NB4 (cell line): ENCODE measurements around a stretch of chr13.

- RRBS: no CpG with 5 or more reads among the region's 16 CpGs
Observed at GRCh38 chr13:106570268-106570999, 2.5 kb upstream of the ARGLU1 start.

DNA sequence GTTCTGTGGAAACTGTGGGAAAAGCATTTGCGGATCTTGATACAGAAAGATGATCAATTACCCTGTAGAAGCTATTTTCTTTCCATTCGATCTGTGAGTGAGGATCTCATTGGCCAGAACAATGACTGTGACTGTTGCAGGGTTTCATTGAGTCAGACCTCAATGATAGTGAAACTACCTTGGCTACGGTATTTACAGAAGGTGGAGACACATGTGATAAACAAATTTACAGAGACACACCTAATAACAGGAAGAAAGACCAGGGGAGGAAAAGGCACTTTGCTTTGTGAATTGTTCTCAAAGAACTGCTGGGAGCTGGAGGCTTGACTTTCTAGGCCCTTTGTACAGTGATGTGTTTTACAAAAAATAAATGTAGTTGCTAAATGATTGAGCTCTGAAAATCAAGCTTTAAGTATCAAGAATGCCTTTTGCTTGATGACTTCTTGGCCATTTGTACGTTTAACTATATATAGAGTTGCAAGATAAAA, 19.9 kb upstream of the ARGLU1 start:
- RRBS: no CpG with 5 or more reads among the region's 4 CpGs

- RRBS: no CpG with 5 or more reads among the region's 3 CpGs
Observed at GRCh38 chr13:106709465-106709904, 141.5 kb upstream of the ARGLU1 start.

- RRBS: no CpG with 5 or more reads among the region's 21 CpGs
Observed at GRCh38 chr13:106917157-106917446, 349.2 kb upstream of the ARGLU1 start.

DNA sequence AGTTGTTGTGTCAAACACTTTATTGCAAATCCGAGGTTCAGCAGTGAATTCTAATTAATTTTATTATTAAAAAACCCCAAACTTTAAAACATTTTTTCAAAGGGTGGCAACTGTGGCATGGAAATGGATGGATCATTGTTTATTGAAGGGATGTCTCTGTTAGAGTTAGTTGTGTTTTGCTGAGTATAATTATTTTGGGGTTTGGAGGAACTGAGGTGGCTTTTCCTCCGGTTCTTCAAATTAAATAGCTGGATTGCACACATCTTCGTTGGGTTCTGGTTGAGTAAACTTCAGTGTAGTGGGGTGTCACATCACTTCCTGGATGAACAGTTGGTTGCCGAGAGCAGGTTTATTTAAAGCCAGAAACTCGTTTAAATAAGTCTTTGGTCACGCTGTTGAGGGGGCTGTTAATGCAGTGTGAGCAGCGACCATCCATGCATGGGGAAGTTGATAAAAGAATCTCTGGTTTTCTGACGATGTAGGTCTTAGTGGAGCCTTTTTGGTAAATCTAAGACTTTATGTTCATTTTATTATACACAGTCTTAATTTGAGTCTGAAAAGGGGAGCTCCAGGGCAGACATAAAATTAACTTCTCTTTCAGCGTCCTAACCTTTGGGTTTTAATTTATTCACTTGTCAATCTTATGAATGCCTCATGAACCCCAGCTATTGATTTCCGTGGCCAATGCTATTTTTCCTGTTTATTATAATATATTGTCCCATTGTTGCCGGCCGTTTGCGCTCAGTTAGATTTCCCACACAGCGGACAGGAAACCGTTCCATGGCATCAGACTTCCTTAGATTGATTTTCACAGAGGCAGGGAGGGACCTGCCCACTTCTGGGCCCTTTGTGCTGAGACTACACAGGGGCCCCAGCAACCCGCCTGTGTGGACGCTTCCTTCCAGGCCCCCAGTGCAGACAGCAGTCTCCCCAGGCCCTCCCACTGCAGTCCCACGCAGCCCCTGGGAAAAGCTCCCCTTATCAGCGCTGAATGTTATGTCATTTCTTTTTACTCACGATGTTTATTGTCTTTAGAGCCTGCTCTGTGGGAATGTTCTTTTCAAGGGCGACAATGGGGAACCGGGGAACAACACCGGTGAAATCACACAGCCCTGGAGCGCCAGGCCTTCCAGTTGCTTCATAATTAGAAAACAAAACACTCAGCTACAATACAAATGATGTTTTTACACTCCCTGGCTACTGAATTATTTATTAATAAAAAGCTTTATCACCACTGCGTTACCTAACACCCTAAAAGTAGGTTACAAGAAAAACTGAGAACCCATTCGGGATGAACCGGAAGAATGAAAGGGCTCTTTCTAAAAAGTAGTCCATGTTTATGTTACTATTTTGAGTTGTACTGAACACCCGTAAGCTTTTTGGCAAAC, 351.5 kb upstream of the ARGLU1 start:
- RRBS: no CpG with 5 or more reads among the region's 28 CpGs

- RRBS: no CpG with 5 or more reads among the region's 5 CpGs
Observed at GRCh38 chr13:107401721-107402304, 465.5 kb downstream of the NALF1 start.

DNA sequence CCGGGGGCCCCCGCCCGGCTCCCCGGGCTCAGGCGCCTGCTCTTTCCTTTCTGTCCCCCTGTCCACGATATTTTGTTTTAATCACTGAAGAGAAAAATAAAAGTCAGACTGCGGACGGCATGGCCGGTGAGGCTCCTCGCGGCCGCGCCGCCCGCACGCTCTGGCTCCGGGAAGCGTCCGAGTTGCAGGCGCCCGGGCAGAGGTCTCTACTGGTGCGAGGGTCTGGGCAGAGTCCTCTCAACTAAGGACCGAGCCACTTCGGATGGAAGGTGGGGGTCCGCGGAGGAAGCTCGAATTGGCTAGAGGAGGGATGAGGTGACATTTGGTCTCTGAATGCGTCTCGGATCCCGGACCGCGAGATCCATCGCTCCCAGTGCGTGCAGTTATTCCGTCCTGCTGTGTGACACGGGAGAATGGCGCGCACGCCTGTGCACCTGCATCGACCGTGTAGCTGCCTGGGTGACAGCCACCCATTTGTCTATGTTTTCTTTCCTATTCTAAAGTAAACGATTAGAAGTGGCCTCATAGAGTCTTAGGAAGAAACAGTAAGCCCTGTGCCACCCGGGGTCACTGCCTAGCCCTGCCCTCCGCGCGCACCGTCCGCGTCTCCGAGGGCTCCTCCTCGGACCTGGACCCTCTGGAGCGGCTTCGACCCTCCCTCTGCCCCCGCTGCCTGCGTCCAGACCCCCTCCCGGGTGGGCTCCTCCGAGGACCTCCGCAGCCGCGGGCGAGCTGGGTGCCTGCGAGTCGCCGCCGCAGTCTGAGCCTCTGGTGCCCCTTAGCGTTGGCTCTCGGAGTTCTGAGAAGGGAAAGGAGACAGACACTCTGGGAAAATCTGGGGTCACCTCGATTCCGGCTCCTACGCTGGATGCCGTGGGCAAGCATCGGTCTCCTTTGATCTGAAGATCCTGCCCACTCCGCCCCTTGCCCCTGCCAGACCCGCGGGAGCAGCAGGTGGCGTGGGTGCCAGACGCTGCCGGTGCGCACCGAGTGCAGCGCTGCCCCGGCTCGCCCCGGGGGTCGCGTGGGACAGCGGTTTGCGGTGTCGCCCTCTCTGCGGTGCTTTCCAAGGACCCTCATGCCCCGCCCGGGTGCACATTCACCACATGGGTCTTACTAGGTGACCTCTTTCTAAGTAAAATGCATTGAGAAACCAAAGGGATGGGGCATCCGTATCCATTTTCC, 722 bp upstream of the NALF1 start:
- RRBS: 88% methylated on average over 21 of the region's 93 CpGs

DNA sequence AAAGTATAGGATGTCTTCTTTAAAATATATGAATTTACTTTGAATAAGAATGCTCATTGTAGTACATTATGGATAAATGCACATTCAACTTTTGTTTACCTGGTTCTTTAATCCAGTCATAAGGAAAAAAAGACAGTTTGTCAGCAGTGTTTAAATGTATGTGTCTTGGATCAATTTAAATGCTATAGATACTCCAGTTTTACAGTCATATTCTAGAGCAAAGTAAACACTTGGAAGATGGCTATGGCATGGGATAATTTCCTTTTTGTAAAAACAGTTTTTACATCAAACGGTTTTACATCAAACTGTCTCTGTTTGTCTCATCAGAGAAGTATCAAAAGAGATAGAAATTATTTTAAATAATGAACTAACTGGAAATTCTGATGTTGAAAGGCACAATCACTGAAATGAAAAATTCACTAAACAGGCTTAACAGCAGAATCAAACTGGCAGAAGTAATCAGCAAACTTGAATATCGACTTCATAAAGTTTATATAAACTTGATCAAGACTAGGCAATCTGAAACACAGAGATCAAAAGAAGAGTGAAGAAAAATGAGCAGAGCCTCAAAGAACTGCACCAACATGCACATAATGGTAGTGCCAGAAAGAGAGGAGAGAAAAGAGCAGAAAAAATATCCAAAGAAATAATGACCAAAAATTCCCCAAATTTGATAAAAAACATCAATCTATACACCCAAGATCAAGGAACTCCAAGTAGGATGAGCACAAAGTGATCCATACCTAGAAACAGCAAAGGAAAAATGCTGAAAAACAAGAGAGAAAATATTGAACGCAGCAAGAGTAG, 25.1 kb downstream of the ABHD13 start:
- RRBS: no CpG with 5 or more reads among the region's 3 CpGs

- RRBS: 88% methylated on average over 20 of the region's 47 CpGs
Observed at GRCh38 chr13:109140828-109141278, 511.4 kb downstream of the MYO16 start.

GRCh38 chr13:109157018-109157619, 527.7 kb downstream of the MYO16 start:
- RRBS: no CpG with 5 or more reads among the region's 7 CpGs

GRCh38 chr13:109256991-109257588, 529.3 kb downstream of the IRS2 start:
- RRBS: no CpG with 5 or more reads among the region's 2 CpGs

DNA sequence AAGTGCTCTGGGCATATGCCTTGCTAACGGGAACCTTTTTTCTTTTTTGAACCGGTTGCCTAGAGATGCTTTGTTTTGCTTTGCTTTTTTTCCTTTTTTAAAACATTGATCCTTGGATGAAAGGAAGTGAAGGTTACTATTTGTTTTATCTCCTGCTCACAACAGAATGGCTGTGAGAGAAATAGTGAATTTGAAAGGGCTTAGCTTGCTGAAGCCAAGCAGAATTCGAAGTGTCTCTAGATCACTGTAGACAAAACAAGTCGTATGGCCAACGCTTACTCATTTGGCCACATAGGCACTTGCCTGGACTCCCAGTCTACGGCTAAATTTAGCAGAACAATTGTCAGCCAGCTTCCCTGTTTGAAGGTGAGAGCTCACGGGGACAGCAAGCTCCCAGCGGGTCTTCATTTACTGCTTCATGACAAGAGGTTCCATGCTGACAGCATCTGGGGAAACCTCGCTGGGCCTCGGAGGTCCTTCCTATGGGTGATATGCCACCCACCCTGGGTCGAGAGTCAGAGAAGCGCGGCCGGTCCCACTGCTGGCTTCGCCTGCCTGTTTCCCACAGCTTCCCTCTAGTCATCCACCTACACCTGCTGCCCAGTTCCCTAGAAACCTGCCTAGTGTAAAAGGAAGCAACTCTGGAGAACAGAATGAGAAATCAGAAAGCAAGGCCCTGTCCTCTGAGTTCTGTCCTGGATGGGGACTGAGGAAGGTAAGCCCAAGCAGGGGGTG, 504.7 kb downstream of the IRS2 start:
- RRBS: no CpG with 5 or more reads among the region's 15 CpGs

- RRBS: no CpG with 5 or more reads among the region's 3 CpGs
Observed at GRCh38 chr13:109412362-109412652, 374.1 kb downstream of the IRS2 start.

DNA sequence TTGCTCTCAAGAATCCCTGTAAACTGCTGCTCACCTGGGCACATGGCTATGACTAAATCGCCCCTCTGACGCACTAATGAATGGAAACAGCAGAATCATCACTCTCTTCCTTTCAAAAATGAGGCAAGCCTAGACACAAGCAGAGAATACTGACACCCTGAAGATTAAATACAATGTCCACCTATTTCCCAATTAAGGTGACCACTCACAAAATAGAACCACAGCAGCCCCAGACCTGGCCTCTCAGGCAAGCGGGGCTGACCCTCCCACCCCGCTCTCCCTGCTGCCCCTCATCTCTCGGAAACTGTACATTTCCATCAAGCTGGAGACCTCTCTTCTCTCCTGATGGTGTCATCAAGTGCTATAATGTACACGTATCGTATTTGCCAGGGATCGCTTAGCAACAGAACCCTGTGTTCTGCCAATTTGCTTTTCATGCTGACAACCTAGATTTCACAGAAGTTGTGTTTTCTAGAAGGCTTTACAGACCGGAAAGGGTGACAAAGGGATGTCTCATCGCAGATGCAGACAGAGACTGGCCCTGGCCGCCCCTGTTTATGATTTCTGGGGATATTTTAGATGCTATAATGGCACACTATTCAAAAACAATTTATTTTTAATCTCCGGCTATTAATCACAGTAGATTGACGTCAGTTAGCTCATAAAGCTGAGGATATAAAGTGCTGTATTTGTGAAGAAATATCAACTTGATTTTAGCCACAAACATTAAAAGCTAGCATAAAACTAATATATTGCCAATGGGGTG, 291.6 kb downstream of the IRS2 start:
- RRBS: no CpG with 5 or more reads among the region's 13 CpGs

GRCh38 chr13:109568176-109568900, 218.0 kb downstream of the IRS2 start:
- RRBS: no CpG with 5 or more reads among the region's 4 CpGs

DNA sequence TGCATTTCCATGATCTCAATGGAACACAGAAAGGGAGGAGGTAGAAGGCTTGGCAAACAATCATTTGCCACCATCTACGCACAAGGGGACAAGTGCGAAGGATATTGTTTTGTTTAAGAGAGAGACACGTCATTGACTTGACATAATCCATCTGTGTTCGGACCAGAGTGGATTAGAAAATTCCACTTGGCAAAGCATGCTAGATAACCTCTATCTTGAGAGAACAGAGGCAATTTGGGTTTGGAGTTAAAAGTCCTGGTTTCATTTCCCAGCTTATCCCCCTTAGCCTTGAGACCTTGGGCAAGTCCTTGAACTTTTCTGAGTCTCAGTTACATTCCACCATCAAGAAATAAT, 209.9 kb downstream of the IRS2 start:
- RRBS: no CpG with 5 or more reads among the region's 4 CpGs

DNA sequence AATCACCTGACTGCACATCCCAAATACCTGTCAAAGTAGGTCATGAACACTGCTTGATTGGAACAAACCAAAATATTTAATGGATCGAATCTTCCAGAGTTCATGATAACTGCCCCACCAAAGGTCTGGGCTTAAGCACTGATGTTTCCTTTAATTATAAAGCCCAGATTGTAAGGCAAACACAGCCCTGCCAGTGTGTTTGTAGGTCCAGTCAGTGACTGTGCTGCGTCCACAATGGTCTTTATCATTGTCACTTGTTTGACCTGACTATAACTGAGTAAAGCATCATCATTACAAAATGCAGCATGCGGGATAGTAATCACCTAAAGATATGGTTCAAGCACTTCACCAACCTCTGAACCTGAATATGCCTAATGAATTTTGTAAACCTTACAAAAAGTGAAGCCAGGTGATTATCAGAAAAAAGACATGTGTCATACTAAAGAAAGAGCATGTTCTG, 63.3 kb downstream of the IRS2 start:
- RRBS: no CpG with 5 or more reads among the region's 3 CpGs

- RRBS: no CpG with 5 or more reads among the region's 5 CpGs
Observed at GRCh38 chr13:109727242-109727830, 59.0 kb downstream of the IRS2 start.

DNA sequence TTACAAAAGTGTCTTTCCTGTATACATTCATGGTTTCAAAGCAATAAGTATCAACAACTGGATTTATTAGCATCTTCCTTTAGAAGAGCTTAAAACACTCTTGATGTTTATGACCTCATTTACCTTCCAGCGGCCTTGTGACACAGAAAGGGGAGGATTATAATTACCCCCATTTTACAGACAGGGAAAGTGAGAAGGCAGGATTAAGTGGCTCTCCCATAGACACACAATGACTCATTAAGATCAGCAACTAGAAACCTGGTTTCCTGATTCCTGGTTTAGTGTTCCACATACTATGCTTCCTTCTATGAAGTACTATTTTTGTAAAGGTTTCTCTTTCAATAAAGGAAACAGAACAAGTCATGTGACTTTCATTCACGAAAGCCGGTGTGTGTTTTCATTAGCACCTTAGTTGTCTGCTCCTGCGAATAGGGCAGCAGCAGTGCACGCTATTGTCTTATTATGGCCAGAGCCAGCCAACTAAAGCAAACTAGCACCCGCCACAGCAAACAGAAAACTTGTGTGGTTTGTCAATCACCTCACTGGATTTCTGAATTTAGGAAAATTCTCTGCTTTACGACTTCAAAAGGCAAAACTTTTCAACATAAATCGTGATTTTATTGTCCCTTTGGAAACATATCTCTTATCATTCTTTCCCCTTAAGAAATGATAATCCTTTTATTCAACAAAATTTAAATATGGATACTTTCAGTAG, 8.2 kb downstream of the IRS2 start:
- RRBS: no CpG with 5 or more reads among the region's 8 CpGs

DNA sequence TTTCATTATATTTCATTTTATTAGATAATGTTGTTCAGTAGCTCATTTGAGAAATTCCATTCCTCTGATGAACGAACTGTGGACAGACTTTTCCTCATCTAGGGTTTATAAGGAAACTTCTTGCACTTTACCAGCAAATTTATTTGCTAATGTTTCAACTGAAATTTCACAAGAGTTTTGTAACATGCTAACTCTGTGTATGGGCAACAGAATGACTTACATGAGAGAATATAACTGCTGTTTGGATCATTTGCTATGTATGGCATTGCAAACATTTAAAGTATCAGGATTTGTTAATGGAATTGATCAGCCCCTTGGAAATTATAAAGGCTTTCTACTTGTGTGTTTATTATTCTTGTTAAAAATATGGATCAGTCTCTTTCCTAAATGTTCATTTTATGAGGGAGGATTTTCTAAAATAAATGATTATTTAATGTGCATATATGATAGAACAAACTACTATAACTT, 3.8 kb upstream of the IRS2 start:
- RRBS: no CpG with 5 or more reads among the region's 1 CpG